REH cell (cell line): Measurements from ENCODE around the genes UBE2G1 and SPNS3.

GRCh38 chr17:4162699-4163630, 20.0 kb downstream of the CYB5D2 start:
- PRO-cap = no peak

DNA sequence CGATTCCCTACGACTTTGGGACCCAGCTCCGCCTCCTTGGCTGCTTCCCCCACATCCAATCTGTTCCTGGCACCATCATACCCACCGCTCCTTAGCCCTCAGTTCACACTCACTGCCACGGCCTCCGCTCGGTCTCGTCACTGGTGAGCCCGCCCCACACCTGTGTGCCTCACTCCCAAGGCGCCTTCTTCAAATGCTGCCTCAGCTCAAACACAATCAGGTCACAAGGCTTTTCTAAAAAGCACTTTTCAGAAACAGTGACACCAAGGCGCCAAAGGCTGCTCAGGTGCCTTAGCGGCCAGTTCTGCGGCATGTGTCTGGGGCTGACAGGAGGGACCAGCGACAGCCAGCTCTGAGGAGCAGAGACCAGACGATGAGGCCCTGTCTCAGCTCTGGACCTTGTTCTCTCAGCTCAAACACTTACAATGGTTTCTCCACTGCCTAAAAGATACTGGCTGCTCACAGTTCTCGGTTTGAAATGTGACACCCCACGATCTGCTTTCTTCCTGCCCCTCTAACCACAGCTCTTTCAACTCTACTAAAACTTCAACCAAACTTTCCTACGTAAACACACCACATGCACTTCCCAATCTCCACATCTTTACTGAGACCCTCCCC, 33.1 kb downstream of the CYB5D2 start:
- PRO-cap = no peak

GRCh38 chr17:4293568-4294183, 29.9 kb upstream of the ANKFY1 start:
- PRO-cap = no peak

DNA sequence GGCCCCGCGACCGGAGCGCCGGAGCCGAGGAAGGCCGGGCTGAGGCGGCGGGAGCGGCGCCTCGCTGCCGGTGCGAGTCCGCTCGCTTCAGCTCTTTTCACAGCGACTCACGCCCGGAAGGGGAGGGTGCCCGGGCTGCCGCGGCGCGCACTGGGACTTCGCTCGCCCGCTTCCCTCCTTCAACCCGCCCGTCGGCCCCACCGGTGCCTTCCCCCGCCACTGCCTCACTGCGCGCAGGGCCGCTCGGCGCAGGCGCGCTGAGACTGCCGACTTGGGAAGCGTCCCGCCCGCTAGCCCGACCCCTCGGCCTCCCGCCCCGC, at the start of gene UBE2G1:
UBE2G1 (minus strand) TSS at position 265 of the 320 bp plus-strand sequence.
- PRO-cap = bidirectional peak, plus-strand start outside the sequence, minus-strand start at position 229 of the sequence

GRCh38 chr17:4375549-4375948, 9.1 kb upstream of the UBE2G1 start:
- PRO-cap = no peak

GRCh38 chr17:4433420-4434079, at the start of gene SPNS3:
SPNS3 (plus strand) TSS chr17:4433940.
- PRO-cap = unidirectional peak, plus-strand start at chr17:4433587; bidirectional peak, plus-strand start at chr17:4433649, minus-strand start at chr17:4433701; bidirectional peak, plus-strand start at chr17:4433940, minus-strand start at chr17:4433804

DNA sequence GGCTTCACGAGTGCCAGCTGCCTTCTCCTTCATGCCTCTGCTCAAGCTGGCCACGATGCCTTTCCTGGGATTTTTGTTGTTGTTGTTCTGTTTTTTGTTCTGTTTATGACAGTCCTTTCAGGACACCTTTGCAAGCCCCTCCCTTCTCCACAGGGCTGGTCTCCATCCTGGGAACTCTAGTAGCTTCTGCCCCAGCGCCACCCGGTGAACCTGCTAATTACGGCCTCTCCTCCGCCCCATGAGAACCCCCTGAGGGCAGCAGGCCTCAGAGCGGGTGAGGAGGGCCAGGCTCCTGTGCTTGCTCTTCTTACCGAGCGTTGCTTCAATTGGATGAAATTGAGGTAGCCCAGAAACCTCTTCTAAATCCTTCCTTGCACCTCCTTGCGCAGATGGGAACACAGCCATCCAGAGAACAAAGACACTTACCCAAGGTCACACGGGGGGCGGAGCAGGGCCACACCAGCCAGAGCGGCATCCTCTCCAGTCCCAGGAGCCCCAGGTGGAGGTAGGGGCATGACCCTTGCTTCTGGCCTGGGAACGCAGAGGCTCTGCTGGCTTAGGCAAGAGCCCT, 4.1 kb downstream of the SPNS2 start:
- PRO-cap = no peak

DNA sequence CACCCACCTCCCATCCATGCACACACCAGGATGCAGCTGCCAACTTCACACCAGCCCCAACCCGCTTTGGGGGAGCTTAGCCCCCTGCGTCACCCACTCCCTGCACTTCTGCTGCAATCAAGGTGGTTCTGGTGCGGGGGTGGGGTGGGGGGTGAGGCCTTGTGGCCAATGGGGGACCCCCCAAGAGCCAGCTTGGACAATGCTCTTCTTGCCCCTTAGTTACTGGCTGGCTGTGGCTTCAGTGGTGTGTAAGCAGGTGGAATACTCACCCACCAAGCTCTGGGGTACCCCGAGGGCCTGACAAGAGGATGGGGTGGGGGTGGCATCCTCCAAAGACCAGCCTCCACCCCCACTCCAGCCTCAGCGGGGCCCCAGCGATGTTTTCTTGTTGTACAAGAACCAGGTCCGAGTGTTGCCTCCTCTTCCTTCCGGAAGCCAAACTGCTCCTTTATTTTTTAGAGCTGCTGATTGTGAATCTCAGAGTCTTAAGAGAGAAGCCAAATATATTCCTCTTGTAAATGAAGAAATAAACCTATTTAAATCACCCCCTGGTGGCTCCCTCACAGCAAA, 16.6 kb downstream of the MYBBP1A start:
- PRO-cap = no peak

GRCh38 chr17:4598994-4599662, 14.8 kb downstream of the SMTNL2 start:
- PRO-cap = no peak

DNA sequence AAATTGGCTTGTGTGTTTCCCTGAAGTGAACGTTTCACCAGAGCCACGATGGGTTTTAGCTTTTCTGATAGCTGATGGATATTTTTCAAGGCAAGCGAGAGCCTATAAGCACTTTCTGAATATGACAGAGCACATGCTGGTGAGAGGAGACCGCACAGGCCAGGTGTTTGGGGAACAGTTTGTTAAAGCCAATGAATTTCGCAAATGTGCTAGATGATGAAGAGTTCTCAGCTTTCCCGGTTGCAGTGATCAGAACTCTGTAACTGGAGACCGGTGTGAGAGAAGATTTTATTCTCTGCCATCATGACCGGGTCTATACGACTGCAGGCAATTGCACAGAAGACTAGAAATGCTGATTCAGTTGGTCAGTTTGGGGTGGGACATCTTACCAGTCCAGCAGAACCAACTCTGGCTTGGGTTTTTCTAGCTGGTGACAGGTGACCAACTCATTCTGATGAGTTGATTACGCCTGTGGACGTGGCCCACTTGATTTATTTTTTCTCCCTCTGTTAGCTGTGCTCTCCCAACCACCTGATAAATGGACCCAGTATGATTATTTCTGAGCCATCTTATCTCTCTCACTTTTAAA, 25.5 kb downstream of the SMTNL2 start:
- PRO-cap = no peak

- PRO-cap = unidirectional peak, minus-strand start at chr17:4704574
Observed at GRCh38 chr17:4704520-4704718, 482 bp upstream of the PELP1 start.

DNA sequence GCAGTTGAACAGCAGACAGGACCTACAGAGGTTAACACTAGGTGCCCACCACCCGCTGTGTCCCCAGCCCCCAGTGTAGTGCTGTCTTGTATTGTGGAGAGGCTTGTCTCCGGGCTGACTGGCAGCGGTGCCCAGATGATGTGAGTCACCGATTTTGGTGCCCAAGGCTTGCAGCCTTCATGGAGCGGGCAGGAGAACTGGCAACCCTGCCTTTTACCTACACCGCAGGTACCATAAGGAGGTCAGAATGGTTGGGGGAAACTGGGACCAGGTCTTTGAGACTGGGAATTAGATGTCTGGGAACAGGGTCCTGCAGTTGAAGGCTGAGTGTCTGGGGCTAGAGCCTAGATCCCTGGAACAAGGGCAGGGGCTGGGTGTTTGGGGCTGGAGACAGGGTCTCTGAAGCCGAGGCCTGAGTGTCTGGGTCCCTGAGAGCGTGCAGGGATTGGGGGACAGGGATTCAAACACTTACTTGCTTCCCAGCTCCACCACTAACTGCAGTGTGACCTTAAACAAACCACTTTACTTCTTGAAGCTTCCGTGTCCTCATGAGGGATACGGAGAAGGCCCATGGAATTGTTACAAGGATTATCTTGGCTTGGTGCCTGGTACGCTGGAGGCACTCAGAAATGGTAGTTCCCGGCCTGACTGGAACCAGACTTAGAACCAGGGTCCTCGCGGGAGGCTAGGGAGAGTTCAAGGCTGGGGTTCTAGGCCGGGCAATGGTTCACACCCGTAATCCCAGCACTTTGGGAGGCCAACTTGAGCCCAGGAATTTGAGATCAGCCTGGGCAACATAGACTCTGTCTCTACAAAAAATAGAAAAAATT, 2.8 kb upstream of the CXCL16 start:
- PRO-cap = no peak

GRCh38 chr17:4766638-4767139, 5.0 kb upstream of the TM4SF5 start:
- PRO-cap = no peak

DNA sequence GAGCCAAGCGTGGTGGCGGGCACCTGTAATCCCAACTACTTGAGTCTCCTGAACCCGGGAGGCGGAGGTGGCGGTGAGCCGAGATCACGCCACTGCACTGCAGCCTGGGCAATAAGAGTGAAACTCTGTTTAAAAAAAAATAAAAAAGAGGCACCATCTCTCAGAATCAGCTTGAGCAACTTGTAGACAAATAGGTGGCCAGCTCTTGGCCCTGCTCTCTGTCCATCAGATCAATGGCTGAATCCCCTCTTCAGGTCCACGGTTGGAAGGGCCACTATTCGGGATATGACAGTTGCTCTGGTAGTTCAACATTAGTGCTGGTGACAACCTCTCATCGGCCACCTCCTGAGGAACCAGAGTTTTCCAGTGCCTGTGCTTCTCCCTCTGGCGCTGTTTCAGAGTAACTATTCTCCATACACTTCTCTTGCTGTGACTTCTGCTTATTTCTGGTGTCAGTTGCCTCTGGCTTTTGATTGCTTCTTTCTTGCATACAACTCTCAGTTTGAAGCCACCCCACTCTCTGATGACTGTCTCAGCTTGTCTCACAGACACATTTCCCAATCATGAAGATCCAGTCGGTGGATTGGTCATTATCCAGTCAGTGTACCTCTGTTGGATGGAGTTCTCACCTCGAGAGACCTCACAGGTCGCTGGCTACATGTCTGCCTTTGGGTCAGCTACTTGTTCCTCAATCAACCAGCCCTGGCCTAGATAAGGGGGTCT, 3.5 kb upstream of the TM4SF5 start:
- PRO-cap = no peak

DNA sequence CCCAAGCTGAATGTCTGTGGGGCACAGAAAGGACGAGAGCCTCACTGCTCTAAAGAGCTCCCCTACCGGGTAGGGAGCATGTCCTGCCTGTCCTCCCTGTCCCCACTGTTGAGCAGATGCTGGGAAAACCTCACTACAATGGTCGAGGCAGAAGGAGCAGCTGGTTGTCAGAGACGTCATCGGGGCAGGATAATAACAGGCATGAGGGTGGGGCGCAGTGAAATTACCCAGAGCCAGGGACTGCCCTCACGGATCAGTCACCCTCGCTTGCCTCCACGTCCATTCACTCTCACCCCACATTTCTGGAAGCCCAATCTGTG, 543 bp downstream of the TM4SF5 start:
- PRO-cap = no peak

GRCh38 chr17:4787344-4787543, 1.1 kb upstream of the VMO1 start:
- PRO-cap = no peak

DNA sequence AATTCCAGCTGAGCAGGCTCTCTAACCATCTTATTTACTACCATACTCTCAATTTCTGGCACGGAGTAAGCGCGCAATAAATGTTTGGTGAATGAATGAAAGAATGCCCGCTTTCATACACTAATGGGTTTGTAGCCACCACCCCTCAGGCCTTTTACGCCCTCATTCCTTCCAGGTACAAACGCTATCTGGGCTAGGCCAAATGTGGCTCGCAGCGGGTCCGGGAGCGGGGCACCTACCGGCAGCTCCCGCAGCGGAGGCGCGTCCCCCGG, 506 bp upstream of the PLD2 start:
- PRO-cap = no peak

DNA sequence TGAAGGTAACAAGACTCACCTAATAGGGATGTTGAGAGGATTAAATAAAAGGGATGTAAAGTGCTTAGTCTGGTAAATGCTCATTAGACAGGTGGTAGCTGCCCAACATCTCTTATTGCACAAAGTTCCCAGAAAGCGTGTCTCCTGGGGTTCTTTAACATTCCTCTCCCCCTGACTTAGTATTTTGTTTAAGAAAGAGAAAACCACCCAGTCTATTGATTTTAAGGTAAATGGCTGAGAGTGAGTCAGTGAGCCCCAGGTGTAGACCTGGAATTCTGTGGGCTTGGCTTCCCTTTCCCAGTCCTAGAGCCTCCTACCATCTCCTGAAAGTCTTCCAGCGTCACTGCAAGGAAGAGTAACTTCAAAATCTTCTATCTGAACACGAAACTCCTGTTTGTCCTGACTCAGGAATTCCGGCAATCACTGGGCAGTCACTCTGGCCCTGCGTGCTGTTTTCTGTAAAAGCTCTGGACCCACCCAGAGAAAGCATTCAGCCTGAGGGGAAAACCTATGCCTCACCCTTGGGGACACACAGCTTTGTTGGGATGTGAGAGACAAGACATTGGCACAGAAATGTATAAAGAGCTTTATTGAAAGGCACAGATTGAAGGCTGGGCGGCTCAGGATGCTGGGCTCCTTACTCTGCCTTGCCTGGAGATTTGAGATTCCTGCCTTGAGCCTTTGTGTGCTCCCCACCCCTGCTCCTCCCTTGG, 15.8 kb downstream of the MINK1 start:
- PRO-cap = no peak

DNA sequence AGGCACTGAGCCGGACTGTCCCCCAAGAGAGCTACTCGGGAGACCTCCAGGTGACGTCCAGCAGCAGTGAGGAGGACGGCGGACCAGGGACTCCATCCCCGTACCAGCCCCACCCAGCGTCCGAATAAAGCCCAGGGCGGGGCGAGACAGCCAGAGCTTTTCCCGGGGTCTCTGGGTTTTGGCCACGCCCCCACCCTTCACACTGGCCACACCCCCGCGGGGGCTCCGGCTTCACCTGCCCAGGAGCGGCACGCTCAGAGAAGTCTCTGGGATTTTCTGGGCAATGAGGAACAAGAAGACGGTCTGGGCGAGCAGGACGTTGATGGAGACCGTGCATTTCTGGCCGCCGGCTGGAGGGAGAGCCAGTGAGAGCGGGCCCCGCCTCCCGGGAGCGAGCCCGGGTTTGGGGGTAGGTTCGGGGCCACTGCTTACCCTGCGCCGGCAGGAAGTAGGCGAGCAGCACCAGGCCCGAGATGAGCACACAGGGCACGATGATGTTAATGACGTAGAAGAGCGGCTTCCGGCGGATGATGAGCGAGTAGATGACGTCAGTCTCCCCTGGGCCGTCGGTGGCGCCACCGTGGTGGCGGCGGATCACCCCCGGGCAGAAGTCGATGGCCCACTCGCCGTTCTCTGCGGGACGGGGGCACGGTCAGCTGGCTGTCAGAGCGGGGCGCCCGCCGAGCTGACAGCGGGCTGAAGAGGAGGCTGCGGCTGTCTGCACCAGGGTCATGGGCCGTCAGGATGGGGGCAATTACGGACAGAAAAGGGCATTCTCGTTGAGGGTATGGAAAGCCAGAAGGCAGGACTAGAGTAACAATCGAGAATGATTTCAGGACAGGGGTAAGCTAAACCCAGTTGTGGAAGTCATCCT, 1.5 kb downstream of the C17orf107 start:
- PRO-cap = no peak

- PRO-cap = no peak
Observed at GRCh38 chr17:4913827-4914640, 11.1 kb upstream of the CHRNE start.